Mesothelial cell of epicardium (in vitro differentiated cells): Measurements from ENCODE around the gene RPRD1A.

DNA sequence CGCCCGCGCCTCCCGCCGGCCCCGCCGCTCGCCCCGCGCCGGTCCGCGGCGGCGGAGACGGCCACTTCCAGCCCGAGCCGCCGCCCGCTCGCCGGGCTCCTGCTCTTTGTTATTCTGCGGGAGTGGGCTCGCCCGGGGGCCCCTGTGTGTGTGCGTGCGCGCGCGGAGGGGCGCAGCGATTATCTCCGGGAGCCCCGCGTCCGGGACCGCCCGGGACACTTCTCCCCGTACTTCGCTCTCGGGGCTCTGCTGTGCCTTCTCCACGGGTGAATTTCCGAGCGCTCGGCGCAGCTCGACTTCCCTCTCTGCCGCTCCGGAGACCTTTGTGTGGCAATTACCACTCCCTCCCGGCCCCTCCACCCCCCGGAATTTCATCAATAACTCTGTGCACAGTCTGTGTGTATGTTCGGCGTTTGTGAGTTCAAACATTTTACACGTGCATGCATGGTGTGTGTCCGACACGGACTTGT is 724 bp downstream of the ASXL3 start:
- PRO-cap: bidirectional peak, plus-strand start at position 109 of the sequence, minus-strand start at position 108 of the sequence; unidirectional peak, minus-strand start at position 329 of the sequence

DNA sequence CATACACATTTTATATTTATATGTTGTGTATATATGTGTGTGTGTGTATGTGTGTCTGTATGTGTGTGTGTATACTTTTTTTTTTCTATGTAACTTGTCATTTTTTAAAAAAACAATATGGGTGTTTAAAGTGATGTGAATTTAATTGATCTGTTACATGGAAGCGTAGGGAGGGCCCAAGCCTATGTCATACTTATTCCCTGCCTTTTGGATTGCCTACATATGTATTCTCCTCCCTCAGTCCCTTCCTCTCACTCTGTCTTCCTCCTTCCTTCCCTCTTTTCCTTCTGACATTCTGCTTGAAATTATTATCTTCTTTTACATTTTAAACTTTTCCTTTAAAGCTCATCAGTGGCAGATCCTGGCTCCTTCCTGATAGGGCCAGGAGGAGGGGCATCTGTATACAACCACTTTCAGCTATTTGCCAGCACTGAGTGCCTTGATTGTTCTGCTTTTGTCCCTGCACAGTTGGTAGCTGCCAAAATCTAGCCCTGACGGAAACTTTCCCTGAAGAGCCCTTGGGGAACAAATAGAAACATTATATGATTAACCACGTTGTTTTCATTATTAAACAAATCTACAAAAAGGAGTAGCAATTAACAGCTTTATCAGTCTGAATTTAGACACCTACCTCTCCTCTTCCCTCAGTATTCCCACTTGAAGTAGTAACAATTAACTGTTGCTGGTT is 7.0 kb downstream of the ASXL3 start:
- PRO-cap: no peak

- PRO-cap: no peak
These were observed 106.7 kb upstream of the NOL4 start for GRCh38 chr18:34331356-34331810.

DNA sequence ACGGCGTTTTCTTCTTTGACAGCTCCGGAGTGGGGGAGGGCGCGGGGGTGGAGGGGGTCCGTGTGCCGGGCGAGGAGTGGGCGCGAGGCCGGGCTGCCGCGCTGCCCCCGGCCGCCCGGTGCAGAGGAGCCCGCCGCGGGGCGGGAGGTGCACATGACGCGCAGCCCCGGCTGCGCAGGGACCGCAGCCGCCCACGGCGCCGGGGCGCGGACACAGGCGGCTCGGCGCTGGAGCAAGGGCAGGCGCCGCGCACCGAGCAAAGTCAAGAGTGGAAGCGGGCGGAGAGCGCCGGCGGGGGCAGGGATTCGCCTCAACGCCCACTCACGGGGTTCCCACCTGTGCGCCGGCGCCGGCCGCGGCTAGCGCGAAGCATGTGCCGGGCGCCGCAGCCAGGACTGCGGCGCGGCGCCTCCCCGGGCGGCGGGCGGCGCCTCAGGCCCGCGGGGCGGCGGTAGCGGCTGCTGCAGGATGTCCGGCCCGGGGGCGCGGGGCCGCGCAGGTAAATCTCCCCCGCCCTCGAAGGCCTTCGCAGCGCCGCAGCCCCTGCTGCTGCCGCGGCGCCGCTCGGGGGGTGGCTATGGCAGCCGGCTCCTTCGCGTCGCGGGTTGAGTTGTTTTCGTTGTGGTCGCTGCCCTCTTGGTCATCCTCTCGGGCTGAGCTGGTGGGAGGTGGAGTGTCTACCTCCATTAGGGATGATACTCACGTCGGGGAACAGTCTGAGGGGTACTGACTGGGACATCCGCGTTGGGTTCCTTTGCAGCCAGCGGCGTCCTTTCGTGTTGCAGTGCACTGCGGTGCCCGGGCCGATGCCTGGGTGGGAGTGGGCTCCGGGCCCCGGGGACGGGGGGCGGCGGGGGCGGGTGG is 216.3 kb upstream of the DTNA start:
- PRO-cap: unidirectional peak, minus-strand start at position 264 of the sequence; unidirectional peak, minus-strand start at position 270 of the sequence

DNA sequence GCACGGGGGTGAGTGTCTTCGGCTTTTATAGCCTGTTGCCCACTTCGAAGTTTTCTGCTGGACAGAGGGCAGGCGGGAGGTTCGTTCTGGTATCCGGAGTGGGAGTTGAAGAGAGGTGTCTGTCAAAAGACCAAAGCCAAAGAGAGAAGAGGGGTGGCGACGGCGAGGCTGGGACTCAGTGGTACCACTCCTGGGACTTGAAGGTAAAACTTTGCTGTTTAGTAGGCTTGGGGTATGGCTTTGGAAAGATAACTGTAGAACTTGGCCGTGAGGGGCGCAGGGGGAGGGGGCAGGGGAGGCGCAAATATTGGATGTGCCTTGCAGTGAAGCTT is 215.7 kb upstream of the DTNA start:
- PRO-cap: no peak

- PRO-cap: no peak
These were observed 2.4 kb upstream of the DTNA start for GRCh38 chr18:34707703-34708191.

DNA sequence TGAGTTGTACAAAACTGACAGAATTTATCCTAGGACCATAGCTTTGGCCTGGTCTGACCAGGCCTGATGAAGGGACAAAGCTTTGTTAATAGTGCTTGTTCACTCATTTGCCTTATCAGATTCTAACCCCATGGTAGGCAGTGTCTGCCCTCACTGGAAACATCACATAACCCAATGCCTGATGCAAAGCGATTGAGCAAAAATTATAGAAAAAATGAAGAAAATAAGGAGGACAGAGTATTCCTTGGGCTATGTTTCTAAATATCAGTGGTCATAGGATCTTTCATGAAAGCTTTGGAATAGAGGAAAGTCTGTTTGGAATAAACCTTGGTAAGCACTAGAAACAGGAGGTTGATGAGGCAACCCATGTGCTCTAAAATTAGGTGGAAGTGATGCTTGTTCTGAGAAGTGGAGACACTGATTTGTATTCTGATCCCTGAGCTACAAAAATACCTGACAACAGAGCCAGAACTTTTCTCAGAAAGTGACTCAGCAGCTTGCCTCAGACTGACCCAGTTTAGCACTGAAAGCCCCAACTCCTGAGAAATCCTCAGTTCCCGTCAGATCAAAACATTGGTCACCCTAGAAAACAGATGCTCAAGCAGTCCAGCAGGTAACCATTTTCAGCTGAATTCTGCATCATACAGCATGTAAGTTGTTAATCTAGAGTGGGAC is 131.4 kb upstream of the MAPRE2 start:
- PRO-cap: no peak

DNA sequence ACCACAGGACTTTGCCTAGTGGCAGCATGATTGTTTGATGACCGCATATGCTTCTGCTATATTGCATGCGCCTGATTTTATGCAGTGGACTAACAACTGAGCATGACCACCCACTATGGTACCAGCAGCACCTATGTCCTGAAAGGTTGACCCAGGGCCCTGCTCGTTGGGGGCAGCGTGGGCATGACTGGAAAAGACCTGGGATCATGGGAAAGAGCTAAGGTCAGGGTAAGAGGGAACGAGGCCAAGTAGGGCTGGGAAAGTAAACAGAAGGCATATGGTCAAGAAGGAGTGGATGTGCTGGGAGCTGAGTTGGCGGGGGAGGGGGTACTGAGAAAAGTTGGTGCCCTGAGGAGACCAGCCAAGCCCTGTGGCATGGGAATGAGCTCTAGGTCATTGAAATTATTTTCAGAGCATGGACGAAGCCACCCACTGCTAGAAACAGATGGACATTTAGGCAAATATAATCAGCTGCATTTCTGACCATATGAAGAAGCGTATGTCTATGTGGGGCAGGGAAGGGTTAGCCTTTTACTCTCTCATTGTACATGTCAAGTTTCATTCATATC is 18.9 kb downstream of the MAPRE2 start:
- PRO-cap: no peak

DNA sequence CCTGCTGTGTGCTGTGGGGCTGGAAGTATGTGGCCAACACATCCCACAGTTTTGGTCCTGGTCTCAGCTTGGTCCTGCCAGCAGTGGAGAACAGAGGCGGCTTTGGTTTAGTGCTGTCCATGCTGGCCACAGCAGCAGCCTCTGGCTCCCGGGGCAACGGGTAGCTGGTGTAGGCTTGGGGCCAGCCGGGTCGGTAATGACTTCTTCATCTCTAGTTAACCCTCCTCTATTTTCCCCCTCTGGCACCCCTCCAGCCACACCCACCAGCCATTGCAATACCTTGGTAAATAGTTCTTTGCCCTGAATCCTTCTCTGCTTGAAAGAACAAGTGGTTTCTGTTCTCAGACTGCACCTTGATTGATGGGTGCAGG is 31.7 kb upstream of the ZNF396 start:
- PRO-cap: no peak

DNA sequence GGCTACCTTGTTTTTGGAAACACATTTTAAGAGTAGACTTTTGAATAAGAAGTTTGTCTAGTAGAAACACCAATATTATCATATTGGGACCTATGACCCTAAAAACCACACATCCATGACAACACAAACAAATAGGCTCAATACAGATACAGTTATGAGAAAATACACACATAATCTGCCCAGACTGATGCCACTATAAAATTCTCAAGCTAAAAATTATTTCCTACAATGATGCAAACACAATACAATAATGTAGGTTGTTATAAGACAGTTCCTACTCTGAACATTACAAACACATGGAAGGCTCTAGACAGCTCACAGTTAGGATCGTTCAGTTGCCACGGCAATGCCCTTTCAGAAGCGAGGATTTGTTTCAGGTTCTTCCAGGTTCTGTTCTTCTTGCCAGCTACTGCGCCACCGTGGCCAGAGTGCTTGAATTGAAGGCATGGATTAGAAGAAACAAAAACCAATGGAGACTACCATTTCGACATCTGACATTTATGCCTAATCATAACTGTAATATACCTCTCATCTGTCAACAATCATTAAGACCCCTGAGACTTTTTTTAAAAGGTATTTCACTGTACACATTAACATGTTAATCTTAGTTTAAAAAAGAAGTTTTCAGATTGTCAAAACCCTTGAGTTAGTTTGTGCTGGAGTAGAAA is 18.6 kb downstream of the INO80C start:
- PRO-cap: no peak

DNA sequence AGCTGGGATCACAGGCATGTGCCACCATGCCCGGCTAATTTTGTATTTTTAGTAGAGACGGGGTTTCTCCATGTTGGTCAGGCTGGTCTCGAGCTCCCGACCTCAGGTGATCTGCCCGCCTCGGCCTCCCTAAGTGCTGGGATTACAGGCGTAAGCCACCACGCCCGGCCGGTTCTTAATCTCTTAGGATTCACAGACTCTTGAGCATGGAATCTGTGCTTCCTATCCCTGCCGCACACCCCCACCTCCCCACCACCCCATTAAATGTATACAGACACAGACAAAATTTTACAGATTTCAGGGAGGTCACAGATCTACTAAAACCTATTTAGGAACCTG is 732 bp upstream of the INO80C start:
- PRO-cap: no peak

- PRO-cap: no peak
These were observed 121.3 kb downstream of the GALNT1 start for GRCh38 chr18:35702875-35703143.

- PRO-cap: no peak
These were observed 44.9 kb downstream of the RPRD1A start for GRCh38 chr18:36021993-36023391.

DNA sequence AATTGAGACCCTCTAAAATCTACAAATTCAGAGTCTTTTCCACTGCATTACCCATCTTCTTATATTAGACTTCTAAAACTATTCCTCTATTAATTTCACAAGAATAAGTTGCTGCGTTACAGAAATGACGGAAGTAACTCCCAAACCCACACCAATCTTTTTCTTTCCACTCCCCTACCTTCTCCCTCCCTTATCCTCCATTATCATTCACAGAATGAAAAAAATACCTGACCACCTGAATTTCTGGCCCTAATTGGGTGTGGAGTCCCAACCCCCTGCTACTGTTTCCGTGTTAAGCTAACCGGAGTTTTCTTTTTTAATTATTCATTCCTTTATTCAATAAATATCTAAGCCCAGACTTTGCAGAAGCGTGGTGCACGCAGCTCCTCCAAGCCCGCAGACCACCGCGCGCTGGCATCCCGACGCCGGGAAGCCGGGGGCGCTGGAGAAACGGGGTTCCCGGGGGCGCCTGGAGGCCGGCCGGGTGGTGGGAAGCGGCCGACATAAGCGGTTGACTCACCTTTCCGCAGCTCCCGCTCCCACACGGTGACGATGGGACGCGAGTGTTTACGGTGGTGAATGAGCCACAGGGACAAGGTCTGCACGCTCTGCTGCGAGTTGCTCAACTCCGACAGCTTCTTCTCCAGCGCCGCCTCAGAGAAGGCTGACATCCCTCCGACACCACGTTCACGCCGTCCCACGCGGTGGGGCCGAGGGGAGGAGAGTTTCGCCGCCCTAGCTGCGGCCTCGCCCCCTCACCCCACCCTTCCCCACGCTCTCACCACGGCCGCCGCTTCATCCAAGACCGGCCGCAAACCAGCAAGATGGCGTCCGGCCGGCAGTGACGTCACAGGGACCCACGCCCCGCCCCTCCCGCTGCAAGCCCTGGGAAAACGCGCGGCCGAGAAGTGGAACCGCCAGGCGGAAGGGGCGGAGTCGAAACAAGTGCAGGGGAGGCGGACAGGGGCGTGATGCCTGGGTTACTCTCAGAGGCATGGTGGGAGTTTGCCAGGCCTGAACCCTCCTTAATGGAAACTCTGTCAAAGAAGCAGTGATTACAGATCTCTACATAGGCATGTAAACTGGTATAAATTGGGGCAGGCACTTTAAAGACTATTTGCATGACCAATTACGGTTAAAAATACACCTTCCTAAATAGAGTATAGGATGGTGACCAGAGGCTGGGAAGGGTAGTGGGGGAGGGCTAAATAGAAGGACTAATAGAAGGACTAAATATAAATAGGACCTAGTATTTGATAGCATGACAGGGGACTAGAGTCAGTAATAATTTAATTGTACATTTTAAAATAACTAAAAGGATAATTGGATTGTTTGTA is at the start of gene RPRD1A:
Gene RPRD1A, minus strand, starts transcription at position 826 of the 1,337 bp plus-strand sequence.
- PRO-cap: unidirectional peak, plus-strand start at position 399 of the sequence; bidirectional peak, plus-strand start at position 939 of the sequence, minus-strand start at position 826 of the sequence

DNA sequence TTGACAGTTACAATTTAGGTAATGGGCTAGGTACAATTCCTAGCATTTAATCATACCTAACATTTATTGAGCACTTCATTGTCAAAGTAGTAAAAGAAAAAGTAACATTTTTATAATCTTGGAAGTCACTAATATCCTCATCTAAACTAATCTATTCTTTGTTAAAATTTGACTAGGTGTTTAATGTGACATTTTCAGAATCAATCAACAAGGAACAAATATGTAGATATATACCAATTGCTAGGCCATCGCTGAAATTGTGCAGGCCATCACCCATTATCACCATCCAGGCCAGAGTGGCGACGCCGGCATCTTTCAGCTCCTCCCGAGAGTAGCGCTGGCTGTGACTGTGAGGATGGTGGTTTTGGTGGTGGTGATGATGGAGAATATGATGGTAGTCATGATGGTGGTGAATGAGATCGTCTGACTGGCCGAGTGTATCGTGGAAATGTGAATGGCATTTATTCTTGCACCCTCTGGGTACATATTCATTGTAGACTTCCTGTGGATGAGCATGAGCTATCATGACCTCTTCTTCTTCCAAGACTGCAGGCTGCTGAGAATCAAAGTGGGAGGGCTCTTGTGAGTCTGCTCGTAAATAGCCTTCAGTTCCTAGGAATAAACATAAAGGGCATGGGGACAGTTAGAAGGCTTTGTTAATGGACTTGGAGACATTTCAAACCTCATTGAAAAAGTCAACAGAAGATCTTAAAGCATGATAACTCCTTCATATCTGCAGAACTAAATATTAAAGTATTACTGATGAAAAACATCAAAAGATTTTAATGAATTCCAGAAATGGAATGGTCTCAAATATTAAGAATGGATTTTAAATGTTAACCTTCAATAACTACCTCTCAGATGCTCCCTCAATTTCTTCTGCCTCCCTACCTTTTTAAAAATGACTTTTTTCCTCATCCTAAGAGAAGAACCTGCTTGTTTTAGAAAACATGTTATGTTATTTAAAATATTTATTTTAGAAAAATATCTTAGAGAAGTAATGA is 15.0 kb downstream of the SLC39A6 start:
- PRO-cap: no peak

DNA sequence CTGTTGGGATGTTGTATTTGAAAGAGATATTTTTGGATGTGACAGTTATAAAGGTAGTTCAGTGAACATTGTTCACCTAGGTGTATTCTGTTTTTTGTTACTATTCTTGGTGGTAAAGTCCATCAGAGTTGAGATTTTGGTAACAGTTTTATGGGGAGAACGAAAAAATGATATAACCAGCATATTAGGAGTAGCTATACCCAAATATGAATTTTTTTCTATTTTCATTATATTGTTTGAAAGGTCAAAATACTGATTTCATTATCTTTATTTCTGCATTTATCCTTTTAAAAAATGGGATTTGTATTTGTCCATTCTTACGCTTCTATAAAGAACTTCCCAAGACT is 14.3 kb downstream of the ELP2 start:
- PRO-cap: no peak

- PRO-cap: no peak
These were observed 20.2 kb downstream of the ELP2 start for GRCh38 chr18:36149880-36150385.

DNA sequence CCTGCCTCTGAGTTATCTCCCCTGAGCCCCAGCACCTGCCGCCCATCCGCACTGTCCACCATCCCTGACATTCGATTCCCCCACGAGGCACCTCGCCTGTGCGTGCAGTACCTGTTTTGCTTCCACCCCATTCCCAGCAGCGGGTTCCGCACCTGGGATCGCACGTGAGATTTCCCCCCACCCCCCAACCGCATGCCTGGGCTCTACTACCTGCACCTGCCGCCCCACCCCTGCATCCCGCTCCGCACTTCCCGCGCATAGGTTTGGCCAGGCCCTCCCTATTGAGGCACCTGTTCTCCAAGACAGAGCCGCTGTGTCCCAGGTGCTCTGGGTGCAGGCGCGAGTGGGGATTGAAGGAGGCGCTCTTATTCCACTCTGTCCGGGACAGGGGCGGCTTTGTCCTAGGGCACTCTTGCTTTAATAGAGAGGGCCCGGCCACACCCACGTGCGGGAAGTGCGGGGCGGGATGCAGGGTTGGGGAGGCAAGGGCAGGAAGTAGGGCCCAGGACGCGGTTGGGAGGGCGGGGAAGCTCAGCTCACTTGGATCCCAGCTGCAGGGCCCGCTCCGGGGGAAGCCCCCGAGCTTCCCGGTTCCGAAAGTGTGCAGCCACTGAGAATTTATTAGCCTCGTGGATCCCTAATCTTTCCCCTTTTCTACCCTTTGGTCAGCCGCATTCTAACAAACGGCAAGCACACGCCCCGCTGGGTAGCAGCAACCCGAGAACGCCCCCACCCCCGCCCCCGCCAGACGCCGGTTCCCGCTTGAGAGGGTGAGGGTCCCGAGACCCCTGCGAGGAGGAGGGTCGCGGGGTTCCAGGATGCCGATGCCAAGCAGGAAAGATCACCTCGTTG is 681 bp upstream of the MOCOS start:
- PRO-cap: no peak

DNA sequence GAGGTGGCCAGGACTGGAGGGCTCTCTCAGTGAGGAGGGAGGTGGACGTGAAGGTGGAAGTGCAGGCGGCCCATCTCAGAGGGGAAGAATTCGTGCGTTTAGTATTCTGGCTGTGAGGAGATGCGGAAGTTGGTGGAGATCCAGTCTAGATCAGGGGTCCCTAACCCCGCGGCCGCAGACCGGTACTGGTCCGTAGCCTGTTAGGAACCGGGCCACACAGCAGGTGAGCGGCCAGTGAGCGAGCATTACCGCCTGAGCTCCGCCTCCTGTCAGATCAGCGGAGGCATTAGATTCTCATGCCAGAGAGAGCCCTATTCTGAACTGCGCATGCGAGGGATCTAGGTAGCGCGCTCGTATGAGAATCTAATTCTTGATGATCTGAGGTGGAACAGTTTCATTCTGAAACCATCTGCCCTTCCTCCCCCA is 1.6 kb upstream of the FHOD3 start:
- PRO-cap: no peak

GRCh38 chr18:36296312-36296959 is 1.1 kb upstream of the FHOD3 start:
- PRO-cap: no peak